Adrenal gland (tissue), 7 donors: Measurements from ENCODE around the genes ARL17B and WNT9B.

GRCh38 chr17:45307323-45308077 is 9.3 kb downstream of the MAP3K14 start:
- PRO-cap, 3 experiments = no peak in any of the 3 experiments
- RAMPAGE, long total RNA, 4 experiments = no peak in any of the 4 experiments
- RRBS = no CpG with 5 or more reads among the region's 8 CpGs

GRCh38 chr17:45313342-45313876 is 3.4 kb downstream of the MAP3K14 start:
- PRO-cap, 3 experiments = no peak in any of the 3 experiments
- RAMPAGE, long total RNA, 4 experiments = no peak in any of the 4 experiments
- RRBS = no CpG with 5 or more reads among the region's 7 CpGs

GRCh38 chr17:45341529-45342123 is 24.8 kb upstream of the MAP3K14 start:
- PRO-cap, 3 experiments = peak in 2 of 3 experiments; most common plus-strand start chr17:45341980 (in 2); most common minus-strand start chr17:45341795 (in 2)
- RAMPAGE, long total RNA, 4 experiments = no peak in any of the 4 experiments
- RRBS = no CpG with 5 or more reads among the region's 14 CpGs

GRCh38 chr17:45418437-45419265 is 14.0 kb downstream of the ARHGAP27 start:
- PRO-cap, 3 experiments = no peak in any of the 3 experiments
- RAMPAGE, long total RNA, 4 experiments = no peak in any of the 4 experiments
- RRBS = no CpG with 5 or more reads among the region's 9 CpGs

DNA sequence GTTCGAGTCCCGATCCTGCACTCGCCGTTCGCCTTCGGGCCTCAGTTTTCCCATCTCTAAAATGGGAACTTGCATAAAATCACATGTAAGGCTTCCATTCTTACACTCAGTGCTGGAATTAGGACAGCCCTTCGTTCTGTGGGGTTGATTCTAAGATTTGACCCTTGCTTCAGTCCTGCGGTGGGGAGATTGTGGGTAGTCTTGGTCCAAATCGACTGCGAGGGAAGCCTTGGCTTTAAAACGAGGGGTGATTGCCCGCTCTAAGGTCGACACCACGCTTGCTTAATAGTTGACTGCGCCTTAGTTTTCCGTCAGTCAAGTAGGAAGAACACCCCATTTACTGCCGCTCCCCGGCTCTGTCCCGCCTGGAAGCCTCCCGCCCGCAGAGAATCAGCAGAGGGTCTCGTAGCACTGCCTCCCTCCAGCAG is 2.3 kb downstream of the ARHGAP27 start:
- PRO-cap, 3 experiments = no peak in any of the 3 experiments
- RAMPAGE, long total RNA, 4 experiments = no peak in any of the 4 experiments
- RRBS = no CpG with 5 or more reads among the region's 22 CpGs

DNA sequence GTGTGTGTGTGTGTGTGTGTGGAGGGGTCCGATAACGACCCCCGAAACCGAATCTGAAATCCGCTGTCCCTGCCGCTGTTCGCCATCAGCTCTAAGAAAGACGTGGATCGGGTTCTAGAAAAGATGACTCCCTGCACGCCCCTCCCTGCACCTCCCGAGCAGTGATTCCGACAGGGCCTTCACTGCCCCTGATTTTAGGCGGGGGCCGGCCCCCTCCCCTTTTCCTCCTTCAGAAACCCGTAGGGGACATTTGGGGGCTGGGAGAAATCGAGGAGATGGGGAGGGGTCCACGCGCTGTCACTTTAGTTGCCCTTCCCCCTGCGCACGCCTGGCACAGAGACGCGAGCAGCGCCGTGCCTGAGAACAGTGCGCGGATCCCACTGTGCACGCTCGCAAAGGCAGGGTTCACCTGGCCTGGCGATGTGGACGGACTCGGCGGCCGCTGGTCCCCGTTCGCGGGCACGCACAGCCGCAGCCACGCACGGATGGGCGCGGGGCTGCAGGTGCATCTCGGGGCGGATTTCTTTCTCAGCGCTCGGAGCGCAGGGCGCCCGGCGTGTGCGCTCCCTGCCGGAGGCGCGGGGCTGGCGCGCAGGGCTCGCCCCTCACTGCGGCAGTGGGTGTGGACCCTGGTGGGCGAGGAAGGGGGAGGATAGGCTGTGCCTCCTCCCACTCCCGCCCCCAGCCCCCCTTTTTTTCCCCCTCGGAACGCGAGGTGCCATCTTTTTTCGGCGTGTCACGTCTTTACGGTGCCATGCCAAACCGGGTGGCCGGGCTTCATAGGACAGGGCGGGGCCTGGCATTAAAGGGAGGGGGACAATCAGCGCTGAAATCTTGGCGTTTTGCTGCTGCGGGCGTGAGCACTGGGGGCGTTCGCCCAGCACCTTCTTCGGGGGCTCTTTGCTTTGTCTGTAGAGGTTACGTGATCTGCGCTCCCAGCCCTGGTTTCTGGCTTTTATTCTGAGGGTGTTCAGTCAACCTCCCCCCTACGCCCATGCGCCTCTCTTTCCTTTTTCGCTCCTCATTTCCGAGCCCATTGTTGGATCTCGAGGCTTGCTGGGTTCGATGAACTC is 1.1 kb downstream of the MAPT start:
- PRO-cap, 3 experiments = peak in 1 of 3 experiments; most common plus-strand start position 721 of the sequence (in 1); most common minus-strand start position 562 of the sequence (in 1)
- RAMPAGE, long total RNA, 4 experiments = start-site peak on the minus strand in 1 of 4 experiments, centred at position 570 of the sequence, 12 reads per replicate
- RRBS = no CpG with 5 or more reads among the region's 85 CpGs

DNA sequence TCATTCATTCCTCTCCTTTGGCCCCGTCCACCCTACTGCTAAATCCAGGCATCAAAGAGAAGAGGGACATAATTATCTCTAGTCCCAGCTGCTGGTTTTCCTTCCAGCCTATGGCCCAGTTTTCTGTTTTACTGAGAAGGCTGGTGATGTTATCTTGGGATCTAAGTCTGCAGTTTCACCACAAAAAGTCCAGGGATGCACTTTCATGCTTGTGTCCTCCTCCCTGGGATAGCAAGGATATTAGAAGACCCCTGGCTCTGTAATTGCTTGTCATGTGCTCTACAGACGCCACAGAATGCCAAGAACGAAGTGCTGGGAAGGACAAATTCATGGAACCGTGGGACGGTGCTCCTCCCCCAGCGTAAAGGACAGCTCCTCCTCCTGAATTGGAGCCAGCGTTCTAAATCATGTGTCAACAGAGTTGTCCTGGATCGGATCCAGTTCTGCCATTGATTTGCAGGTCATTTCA is 8.5 kb downstream of the MAPT start:
- PRO-cap, 3 experiments = no peak in any of the 3 experiments
- RAMPAGE, long total RNA, 4 experiments = no peak in any of the 4 experiments
- RRBS = no CpG with 5 or more reads among the region's 8 CpGs

- PRO-cap, 3 experiments = no peak in any of the 3 experiments
- RAMPAGE, long total RNA, 4 experiments = no peak in any of the 4 experiments
- RRBS = no CpG with 5 or more reads among the region's 6 CpGs
Observed at GRCh38 chr17:45934491-45934838, 40.1 kb downstream of the MAPT start.

GRCh38 chr17:45936480-45937004 is 42.2 kb downstream of the MAPT start:
- PRO-cap, 3 experiments = no peak in any of the 3 experiments
- RAMPAGE, long total RNA, 4 experiments = no peak in any of the 4 experiments
- RRBS = no CpG with 5 or more reads among the region's 5 CpGs

- PRO-cap, 3 experiments = no peak in any of the 3 experiments
- RAMPAGE, long total RNA, 4 experiments = no peak in any of the 4 experiments
- RRBS = no CpG with 5 or more reads among the region's 10 CpGs
Observed at GRCh38 chr17:46054479-46055059, 55.5 kb downstream of the STH start.

DNA sequence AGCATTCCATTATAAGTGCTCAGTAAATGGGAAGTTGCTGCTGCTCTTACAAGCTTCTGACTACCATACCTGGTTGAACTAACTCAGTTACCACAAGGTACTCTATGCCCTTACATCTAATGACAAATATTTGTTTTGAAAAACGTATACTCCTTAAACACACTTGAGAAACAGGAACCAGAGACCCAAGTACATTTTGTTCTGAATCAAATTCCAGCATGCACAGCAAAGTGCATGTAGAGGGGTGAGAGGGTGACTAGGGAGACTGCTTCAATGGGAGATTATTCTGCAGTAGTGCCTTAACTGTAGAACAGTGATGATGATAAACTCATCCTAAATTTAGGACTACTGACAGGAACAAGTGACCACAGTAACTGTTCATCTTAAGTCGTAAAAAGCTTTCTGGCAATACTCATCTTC is 83.5 kb downstream of the KANSL1 start:
- PRO-cap, 3 experiments = no peak in any of the 3 experiments
- RAMPAGE, long total RNA, 4 experiments = no peak in any of the 4 experiments
- RRBS = no CpG with 5 or more reads among the region's 2 CpGs

- PRO-cap, 3 experiments = peak in 1 of 3 experiments; most common plus-strand start chr17:46139736 (in 1); most common minus-strand start chr17:46139578 (in 1)
- RAMPAGE, long total RNA, 4 experiments = no peak in any of the 4 experiments
- RRBS = no CpG with 5 or more reads among the region's 5 CpGs
Observed at GRCh38 chr17:46139229-46139995, 53.8 kb downstream of the KANSL1 start.

GRCh38 chr17:46139996-46140501 is 53.2 kb downstream of the KANSL1 start:
- PRO-cap, 3 experiments = no peak in any of the 3 experiments
- RAMPAGE, long total RNA, 4 experiments = no peak in any of the 4 experiments
- RRBS = no CpG with 5 or more reads among the region's 2 CpGs

DNA sequence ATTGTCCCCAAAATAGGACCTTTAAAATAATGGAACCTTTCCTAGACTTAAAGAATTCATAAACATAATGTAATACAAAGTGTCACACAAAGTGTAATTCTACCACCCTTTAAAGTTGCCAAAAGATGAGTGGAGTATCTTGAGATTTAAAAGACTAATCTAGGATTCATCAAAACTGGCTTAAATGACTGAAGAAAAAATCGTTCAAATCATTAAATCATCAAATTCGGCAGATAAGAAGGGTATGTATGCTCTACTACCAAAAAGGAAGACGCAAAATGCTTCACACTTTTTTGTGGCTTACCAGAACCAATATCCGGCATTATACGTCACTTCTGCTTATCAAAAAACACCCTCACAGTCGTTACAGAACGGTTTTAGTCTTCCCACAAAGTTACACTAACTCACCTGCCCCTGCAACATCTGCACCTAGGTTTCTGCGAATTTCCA is 1.3 kb upstream of the KANSL1 start:
- PRO-cap, 3 experiments = no peak in any of the 3 experiments
- RAMPAGE, long total RNA, 4 experiments = no peak in any of the 4 experiments
- RRBS = no CpG with 5 or more reads among the region's 8 CpGs

- PRO-cap, 3 experiments = no peak in any of the 3 experiments
- RAMPAGE, long total RNA, 4 experiments = no peak in any of the 4 experiments
- RRBS = no CpG with 5 or more reads among the region's 7 CpGs
Observed at GRCh38 chr17:46227745-46228080, 34.5 kb upstream of the KANSL1 start.

DNA sequence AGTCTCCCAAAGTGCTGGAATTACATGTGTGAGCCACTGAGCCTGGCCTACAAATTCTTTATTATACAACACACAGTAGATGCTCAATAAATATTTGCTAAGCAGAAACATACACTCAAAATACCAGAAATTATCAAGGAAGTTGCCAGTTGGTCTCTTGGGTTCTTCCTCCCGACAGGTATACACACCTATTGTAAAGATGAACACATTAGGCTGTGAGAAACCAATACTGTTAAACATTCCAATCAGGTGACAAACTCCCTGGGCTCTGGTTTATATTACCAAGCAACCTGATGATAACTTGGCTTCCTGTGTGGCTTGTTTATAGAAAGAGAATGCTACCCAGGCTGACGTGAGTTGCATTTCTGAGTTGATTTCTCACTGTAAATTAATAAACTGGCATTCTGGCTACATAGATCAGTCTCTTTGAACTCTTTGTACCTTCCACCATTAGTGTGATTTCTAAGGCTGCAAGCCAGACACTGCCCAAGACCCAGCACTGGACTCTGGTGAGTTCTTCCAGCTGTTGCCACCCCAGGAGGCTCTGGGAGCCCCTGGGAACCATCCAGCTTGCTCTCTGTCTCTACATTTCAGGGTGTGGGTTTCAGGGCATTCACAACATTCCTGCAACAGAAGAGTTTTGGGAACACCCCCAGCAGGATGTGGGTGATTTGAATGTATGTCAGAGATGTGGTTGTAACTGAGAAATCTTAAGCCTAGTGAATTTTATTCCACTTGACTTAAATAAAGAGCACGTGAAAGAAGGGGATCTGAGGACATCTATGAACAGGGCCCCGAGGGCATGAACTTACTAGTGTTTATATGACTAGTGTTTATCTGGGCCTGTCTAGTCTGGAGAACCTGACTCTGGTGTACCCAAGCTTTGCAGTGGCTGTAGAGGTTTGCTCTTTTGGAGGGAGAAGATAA is 30.5 kb upstream of the LRRC37A start:
- PRO-cap, 3 experiments = no peak in any of the 3 experiments
- RAMPAGE, long total RNA, 4 experiments = no peak in any of the 4 experiments
- RRBS = no CpG with 5 or more reads among the region's 4 CpGs

GRCh38 chr17:46361662-46361815 is at the start of gene ARL17B:
Gene ARL17B (minus strand): TSS chr17:46361766.
- PRO-cap, 3 experiments = no peak in any of the 3 experiments
- RAMPAGE, long total RNA, 4 experiments = no peak in any of the 4 experiments
- RRBS = no CpG with 5 or more reads among the region's 9 CpGs

GRCh38 chr17:46771688-46772641 is 46.5 kb downstream of the WNT3 start:
- PRO-cap, 3 experiments = peak in 3 of 3 experiments; most common plus-strand start chr17:46771796 (in 1); most common minus-strand start chr17:46771783 (in 3)
- RAMPAGE, long total RNA, 4 experiments = no peak in any of the 4 experiments
- RRBS = 3% methylated on average over 48 of the region's 121 CpGs

- PRO-cap, 3 experiments = no peak in any of the 3 experiments
- RAMPAGE, long total RNA, 4 experiments = no peak in any of the 4 experiments
- RRBS = no CpG with 5 or more reads among the region's 7 CpGs
Observed at GRCh38 chr17:46782164-46782737, 36.2 kb downstream of the WNT3 start.

- PRO-cap, 3 experiments = peak in 3 of 3 experiments; most common plus-strand start chr17:46851584 (in 2); most common minus-strand start chr17:46851499 (in 2)
- RAMPAGE, long total RNA, 4 experiments = no peak in any of the 4 experiments
- RRBS = 3% methylated on average over 43 of the region's 74 CpGs
Observed at GRCh38 chr17:46851016-46851734, at the start of gene WNT9B. Gene WNT9B (plus strand): TSS chr17:46851583.